ENCODE measurements around a stretch of chr3.

DNA sequence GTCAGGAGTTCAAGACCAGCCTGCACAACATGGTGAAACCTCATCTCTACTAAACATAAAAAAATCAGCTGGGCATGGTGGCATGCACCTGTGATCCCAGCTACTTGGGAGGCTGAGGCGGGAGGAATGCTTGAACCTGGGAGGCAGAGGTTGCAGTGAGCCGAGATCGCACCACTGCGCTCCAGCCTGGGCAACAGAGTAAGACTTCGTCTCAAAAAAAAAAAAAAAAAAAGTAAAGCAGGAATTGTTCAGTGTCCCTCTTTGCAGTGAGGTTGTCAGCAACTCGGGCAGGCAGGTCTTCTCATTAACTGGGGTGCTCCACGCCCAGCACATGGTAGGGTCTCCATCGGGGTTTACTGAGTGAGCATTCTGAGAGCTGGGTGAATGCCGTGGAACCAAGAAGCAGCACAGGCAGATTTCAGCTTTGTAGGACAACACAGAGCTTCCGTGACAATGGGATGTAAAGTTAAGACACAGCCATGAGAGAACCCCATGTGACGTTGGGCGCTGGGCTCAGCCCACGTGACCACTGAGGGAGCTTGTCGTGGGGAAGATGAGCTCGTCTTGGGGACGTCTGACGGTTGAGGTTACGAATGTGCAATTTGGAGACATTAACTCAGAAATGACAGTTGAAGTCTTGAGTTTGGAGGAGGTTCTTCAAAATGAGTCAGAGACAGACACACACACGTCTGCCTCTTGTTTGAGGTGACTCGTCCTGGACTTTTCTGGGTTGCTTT lies 51.6 kb upstream of the MUC20 start:
- PRO-cap: no peak

DNA sequence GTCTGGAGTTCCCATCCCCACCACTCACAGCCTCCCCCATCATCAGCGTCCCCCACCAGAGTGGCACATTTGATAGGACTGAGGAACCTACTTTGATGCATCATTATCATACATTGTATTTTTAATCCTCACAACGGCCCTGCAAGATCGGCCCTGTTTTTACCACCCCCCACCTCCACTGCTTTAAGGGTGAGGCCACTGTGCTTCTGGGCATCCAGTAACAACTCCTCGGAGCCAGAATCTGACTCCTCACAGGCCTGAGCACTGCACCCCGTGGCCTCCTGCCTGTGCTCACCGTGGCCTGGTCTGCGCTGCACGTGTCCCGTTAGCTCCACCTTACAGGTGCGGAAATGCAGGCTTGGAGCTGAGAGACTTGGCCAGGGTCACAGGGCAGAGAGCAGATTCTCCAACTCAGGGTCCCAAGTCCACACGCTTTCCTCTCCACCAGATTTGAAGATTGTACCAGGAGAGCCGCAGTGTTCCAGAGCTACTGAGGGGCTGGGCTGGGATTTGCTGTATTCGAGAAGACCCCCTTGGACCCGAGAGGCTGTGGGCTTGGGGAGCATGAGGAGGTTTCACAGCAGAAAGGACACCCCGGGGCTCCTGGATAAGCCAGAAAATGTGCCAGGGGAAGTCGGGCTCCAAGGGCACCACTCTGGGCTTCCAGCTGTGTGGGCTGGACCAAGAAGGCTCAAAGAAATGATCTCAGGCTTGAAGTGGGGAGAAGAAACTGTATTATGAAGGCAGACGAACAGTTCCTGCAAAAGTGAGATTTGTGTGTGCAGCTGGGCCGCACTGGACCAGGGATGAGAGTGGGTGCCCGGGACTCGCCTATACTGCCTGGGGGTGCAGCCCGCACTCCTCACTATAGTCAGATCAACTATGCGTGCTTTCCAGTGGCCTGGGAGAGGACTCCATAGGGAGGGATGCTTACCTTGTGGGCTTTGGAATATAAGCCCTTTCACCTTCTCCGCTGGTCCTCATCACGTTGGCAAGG lies 1.6 kb downstream of the MUC20 start:
- PRO-cap: no peak

GRCh38 chr3:195848843-195849559 lies 37.3 kb upstream of the MUC4 start:
- PRO-cap: no peak

DNA sequence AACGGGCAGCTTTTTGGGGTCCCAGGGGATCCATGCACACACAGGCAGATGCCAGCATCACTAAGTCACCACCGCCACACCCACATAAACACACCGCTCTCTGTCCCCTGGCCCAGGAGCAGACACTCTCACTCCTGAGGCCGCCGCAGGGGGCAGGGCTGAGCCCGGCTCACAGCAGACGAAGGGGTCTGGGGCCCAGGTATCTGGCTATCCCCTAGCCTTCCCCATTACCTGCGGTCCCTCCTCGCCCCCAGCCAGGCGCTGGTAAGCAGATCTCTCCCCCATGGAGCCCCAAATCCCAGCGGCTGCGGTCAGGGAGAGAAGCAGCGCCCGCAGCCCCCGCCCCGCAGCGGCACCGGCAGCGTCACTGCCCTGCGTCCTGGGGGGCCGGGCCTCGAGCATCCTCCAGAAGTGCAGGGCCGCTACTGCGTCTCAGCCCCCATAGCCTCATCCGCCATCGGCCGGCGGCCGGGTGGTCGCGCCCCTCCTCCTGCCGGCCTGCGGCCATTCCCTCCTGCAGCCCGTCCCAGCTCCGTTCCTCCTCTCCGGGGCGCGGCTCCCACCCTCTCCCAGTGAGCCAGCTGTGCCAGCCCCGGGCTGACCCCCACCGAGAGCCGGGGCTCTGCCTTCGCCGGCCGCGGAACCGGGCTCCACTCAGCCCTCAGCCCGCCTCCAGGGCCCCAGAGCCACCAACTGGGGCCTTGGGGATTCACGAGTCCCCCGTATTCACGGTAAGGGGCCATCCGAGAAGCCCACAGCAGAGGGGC lies 13.2 kb downstream of the TNK2 start:
- PRO-cap: unidirectional peak, plus-strand start at position 177 of the sequence

DNA sequence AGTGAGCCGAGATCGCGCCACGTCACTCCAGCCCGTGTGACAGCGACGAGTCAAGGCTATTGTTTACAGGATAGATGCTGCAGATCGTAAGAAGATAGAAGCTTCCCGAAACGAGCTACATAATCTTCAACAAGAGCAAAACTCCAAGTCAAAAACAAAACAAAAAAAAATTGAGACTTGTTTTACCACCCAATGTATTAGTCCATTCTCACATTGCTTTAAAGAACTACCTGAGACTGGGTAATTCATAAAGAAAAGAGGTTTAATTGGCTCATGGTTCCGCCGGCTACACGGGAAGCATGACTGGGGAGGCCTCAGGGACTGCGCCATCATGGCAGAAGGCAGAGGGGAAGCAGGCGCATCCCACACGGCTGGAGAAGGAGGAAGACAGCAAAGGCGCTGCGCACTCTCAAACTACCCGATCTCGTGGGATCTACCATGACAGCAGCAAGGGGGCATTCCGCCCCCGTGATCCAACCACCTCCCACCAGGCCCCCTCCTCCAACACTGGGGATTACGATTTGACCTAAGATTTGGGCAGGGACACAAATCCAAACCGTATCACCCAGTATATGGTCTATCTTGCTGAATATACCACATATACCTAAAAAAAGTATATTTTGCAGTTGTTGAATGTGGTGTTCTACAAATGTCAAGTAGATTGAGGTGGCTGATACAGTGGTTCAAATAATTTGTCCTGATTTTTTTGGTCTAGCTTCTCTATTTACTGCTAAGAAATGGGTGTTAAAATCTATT lies 36.6 kb downstream of the TFRC start:
- PRO-cap: no peak

- PRO-cap: no peak
These were observed 32.7 kb downstream of the TFRC start for GRCh38 chr3:196048810-196049946.

GRCh38 chr3:196063056-196063687 lies 18.7 kb downstream of the TFRC start:
- PRO-cap: no peak

DNA sequence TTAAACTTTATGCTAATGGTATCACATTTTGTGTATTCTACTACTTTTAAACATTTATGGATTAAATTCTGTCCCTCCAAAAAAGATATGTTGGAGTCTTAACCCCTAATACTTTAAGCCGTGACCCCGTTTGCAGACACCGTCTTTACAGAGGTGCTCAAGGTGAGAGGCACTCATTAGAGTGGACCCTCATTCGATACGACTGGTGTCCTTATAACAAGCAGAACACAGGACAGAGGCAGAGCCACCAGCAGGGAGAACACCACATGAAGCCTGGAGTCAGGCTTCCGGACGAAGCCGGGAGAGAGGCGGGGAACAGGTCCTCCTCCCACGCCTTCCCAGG lies 33.8 kb downstream of the ZDHHC19 start:
- PRO-cap: no peak

GRCh38 chr3:196179127-196180506 lies 31.6 kb downstream of the ZDHHC19 start:
- PRO-cap: no peak

DNA sequence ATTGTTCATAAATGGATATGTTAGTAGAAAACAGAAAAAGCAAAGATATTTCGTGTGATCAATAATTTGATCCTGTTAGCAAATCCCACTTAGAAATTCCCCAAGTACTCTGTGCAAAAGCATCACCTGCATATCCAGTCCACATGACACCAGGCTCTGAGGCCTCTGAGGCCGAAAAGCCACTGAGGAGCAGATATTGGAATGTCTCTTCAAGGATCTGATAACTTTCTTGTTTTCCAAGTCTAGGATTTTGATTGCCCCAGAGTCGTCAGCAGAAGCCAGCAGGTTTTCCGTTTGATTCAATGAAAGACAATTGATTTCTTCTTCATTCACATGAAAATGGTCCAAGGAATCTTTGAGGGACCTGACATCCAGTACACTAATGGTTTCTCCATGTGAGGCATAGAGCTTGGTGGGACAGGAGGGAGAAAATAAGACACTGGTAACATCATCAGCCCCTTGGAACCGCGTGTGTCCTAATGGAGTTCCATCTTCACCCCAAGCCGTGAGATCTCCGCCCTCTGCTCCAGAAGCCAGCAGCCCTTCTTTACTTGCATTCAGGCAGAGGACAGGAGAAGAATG lies 7.4 kb downstream of the WDR53 start:
- PRO-cap: no peak

- PRO-cap: unidirectional peak, plus-strand start at chr3:196612269
These were observed 27.5 kb upstream of the NRROS start for GRCh38 chr3:196611692-196612644.

GRCh38 chr3:196633713-196634680 lies 5.5 kb upstream of the NRROS start:
- PRO-cap: no peak

- PRO-cap: no peak
These were observed 2.8 kb upstream of the NRROS start for GRCh38 chr3:196636572-196637133.

GRCh38 chr3:196905316-196905846 lies 36.9 kb downstream of the NCBP2 start:
- PRO-cap: no peak

- PRO-cap: no peak
These were observed 21.6 kb downstream of the NCBP2 start for GRCh38 chr3:196920654-196921250.

- PRO-cap: no peak
These were observed 14.7 kb downstream of the NCBP2 start for GRCh38 chr3:196927532-196928203.

DNA sequence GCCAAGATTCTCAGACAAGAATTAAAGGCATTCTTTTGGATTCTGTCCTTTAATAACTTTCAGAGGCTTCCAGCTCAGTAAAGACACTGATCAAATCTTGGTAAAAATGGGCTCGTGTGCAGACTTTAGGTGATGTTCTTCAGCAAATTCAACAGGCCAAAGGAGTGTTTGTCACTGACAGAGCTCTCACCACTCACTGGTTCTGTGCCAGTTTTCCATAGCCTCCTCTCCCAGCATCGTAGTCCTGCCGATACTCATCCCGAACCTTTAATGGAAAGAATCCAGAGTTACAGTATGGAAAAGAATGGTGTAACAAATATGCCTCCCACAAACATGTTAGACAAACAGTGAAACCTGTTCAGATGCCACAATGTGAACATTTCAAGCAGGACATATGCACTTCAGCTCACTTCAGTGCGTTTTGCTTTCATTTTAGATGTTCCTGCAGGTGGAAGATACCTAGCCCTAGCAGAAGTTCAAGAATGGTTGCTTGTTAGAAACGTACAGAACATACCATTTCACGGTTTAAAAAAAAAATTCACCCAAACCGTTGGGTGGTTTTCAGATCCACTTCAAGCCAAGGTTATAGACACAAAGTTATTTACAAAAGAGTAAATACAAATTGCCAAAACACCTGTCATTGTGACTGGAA lies 5.4 kb downstream of the NCBP2 start:
- PRO-cap: no peak

DNA sequence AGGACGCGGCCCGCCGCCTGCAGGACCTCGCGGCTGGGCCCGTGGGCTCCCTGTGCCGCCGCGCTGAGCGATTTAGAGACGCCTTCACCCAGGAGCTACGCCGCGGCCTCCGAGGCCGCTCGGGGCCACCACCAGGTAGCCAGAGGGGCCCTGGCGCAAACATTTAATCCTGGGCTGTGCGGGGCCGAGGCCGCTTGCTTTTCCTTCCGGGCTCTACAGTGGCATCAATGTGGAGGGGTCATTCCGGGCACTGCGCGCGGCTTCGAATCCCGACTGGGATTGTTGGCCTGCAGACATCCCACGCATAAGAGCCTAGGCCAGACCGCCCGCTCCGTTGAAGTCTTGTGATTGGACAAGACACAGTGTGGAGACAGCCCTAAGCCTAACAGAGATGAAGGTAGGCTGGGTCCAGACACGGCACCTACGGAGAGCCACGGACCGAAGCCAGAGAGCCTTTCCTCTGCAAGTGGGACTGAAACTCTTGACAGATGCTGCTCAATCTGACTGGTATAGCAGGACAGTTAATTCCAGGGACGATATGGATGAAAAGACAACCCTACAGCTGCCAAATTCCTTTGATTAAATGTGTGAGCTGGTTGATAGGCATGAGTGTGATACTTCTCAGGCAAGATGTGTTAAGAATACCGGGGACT lies 502 bp downstream of the NCBP2AS2 start:
- PRO-cap: no peak

DNA sequence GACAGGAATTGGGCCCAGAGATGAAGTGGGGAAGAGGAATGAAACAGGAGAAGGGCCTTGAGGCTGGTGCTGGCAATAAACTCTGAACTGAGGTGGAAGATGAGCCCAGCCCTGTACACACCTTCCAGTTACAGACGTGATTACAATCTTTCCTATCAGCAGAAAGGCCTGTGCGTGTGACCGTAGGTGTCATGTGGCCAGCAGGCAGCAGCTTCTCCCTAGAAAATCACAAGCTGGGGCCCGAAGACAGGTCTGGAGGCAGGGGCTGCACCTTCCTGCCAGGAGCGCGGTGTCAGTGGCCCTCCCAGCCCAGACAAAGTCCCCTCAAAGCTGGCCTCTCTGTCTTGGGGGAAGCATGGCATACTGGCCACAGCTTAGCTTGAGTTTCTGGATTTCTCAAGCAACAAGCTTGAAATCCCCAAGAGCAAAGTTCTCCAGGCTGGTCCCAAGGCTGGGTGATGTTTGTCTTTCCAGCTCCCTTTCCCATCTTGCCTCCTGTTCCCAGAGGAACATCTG lies 16.7 kb upstream of the PIGZ start:
- PRO-cap: no peak

DNA sequence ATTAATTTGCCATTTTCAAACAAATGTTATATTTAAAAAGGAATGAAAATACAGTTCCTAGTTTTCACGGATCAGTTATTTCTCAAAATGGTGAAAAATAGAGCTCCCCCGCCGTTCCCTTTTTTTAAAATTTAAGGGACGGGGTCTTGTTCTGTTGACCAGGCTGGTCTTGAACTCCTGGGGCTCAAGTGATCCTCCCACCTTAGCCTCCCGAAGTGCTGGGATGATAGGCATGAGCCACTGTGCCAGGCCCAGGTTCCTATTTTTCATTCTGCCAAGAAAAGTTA lies 30.5 kb upstream of the MELTF start:
- PRO-cap: no peak

Measured in right cardiac atrium (tissue), 1 donor.